Trachea (tissue), 1 donor: ENCODE measurements around a stretch of chr5.

- PRO-cap = no peak
These were observed 37.5 kb downstream of the HRH2 start for GRCh38 chr5:175695360-175695811.

DNA sequence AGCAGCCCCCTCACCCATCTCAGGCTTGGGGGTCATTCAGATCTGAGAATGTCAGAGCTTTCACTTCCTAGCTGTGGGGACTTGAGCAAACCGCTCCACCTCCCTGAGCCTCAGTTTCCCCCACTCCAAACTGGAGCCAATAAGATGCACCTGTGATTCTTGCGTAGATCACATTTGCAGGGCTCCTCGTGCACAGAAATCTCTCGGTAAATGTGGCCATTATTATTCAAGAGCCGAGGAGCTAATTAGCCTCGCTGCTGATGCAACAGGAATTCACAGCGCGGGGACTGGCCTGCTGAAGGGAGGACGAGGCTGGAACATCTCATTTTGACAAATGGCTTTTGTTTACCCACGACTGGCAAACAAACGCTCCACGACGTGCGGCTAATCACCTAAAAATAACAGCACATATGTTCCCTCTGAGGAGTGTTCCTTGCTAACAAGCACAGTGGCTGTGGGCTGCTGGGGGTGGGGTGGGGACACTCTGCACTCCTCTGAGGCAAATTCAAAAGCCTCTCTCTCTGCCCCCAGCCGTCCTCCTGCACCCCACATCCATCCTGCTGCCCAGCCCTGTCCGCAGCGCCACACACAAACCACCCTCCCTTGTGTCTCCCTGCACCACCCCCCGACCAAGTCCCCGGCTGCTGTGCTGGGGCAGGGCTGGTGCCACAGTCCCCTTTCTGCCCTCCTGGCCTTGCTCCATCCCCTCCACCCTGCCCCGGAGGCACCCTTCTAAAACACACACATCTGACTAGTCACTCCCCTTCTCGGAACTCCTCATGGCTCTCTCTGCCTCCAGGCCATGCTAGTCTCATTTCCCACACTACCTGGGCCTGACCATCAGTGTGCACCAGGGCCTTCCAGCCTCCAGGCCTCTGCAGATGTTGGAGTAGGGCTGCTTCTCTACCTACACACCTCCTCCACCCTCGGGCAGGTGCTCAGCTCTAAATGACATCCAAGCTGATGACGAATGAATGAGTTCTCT, 36.9 kb downstream of the CPLX2 start:
- PRO-cap = no peak

DNA sequence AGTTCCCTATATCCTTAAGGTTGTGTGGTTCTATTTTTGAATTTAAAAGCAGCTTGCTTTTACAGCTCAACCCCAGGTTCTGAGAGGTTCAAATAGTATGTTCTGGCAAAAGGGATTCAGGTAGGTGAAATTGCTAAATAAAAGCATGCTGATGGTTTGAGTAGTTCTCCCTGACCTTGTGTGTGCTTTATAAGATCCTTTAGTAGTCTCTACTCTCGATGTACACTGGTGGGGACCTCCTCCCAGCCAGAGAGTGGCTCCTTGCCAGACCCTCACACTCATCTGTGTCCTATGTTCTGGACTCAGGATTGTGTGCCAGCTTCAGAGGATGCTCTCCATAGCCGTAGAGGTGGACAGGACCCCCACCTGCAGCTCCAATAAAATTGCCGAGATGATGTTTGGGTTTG, 37.2 kb downstream of the KIAA1191 start:
- PRO-cap = no peak

GRCh38 chr5:176341755-176342192, 19.8 kb downstream of the KIAA1191 start:
- PRO-cap = no peak

- PRO-cap = no peak
These were observed 9.7 kb downstream of the CLTB start for GRCh38 chr5:176406476-176407206.

DNA sequence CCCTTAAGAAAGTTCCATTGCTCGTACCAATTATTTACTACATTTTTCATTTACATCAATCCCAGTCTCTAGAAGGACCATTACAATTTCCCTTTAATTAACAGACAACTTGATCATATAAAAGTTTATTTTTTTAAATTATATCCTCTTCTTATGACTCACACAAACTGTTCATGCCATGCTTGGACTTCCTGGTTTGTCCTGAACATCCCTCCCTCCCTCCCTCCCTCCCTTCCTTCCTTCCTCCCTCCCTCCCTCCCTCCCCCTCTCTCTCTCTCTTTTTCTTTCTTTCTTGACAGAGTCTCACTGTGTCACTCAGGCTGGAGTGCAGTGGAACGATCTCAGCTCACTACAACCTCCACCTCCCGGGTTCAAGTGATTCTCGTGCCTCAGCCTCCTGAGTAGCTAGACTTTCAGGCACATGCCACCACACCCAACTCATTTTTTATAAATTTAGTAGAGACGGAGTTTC, 11.7 kb upstream of the CLTB start:
- PRO-cap = no peak

- PRO-cap = no peak
These were observed 11.6 kb upstream of the FAF2 start for GRCh38 chr5:176436583-176437074.

DNA sequence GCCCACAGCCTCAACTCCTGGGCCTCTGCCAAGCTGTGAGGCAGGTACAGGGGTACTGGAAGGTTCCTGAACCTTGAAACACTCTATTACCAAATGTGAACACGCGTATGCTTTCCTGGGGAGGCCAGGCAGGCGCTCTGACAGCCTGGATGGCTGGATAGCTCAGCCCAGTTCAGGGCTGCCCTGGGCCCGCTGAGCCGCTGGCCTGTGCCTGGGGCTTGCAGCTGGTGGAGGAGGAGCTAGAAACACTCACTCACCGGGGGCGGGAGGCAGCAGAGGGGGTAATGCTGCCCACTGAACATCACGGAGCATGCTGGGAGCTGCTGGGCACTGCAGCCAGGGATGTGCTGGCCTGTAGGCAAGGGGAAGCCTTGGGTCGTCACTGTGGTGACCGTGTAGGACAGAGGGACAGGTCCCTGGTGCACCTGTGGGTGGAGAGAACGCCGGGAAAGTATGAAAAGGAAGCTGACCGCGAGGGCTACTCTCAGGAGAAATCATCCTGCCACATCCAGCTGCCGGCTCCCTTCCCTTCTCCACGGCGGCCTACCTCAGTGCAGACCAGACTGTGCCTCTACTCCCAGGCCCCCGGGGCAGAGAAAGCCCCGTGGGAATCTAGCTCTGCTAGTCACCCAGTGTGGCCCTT, 5.9 kb downstream of the RNF44 start:
- PRO-cap = no peak

DNA sequence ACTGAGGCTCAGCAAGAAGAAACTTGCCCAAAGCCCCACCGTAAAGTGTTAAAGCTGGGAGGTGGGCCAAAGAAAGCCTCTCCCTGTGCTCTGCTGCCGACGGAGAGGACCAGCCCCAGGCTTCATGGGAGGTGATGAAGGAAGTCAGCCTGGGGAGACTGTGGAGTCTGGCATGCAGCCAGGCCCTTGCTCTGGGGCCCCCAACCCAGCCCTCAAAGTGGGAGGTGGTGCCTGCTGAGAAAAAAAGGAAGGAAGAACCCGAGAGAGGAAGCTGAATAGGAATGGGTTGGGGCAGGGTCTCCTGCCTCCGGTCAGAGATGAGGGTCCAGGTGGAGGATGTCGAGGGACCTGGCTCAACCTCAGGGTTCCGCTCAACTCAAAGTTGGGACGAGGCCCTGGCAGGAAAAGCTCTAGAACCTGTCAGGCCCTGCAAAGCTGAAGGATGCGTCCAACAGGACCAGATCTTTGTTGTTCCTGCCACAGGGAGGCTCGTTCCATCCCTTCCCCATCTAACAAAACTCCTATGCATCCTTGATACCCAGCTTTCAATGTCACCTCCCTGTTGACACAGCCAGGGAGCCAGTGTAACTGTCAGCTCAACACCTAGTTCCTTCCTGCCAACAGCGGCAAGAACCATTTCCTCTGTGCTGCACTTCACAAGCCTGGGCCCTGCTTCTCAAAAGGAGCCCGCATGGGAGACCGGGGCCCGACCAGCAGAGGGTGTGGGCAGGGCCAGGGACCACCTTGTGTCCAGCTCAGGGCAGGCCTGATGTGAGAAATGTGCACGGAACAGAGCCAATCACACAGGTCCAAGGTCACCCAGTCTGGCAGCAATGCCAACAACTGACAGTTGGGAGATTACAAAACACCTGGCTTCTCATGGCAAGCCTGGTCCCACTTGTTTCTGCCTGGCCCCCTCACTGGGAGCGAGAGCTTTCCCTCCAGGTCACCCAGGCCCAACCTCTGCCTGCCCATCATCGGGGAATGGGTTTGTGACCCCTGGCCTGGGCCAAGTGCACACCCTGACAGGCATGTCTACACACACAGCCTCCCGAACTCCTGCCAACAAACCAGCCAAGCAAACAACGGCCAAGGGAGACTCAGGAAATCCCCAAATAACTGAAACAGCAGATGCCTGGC, 3.4 kb downstream of the RNF44 start:
- PRO-cap = no peak

DNA sequence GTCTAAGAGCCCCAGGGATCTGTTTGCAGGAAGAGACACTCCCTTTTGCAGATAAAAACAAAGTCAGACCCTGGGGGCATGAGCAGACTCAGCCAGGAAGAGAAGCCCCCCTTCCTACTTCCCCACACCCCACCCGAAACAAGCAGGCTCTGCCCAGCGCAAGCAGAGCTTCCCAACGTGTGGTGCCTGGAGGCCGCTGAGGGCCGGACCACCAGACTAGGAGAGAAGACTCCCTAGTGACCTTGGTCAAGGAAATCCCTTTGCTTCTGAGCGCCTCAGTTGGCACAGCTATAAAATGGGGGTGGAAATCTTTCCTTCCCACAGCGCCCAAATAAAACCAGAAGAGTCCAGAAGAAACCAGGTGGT, 1.2 kb downstream of the RNF44 start:
- PRO-cap = no peak

GRCh38 chr5:176549705-176550384, 703 bp downstream of the CDHR2 start:
- PRO-cap = no peak

GRCh38 chr5:176591496-176591949, 18.4 kb downstream of the GPRIN1 start:
- PRO-cap = no peak

DNA sequence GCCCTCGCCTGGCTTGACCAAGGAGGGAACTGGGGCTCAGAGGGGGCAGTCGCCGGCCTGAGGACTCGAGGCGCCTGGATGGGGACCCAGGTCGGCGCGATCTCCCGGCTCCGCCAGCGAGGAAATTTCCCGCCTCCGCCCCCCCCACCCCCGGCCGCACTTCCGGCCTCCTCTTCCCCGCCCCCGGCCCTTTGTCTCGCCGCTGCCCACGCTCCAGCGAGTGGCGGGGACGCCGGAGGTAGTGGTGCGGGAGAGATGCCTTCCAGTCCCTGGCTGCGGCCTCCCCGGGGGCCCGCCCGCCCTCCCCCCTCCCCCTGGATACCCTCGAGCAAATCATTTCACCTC, 454 bp upstream of the GPRIN1 start:
- PRO-cap = no peak

GRCh38 chr5:177048881-177049631, 26.6 kb downstream of the ZNF346 start:
- PRO-cap = no peak

- PRO-cap = no peak
These were observed 21.2 kb upstream of the FGFR4 start for GRCh38 chr5:177065532-177065840.

DNA sequence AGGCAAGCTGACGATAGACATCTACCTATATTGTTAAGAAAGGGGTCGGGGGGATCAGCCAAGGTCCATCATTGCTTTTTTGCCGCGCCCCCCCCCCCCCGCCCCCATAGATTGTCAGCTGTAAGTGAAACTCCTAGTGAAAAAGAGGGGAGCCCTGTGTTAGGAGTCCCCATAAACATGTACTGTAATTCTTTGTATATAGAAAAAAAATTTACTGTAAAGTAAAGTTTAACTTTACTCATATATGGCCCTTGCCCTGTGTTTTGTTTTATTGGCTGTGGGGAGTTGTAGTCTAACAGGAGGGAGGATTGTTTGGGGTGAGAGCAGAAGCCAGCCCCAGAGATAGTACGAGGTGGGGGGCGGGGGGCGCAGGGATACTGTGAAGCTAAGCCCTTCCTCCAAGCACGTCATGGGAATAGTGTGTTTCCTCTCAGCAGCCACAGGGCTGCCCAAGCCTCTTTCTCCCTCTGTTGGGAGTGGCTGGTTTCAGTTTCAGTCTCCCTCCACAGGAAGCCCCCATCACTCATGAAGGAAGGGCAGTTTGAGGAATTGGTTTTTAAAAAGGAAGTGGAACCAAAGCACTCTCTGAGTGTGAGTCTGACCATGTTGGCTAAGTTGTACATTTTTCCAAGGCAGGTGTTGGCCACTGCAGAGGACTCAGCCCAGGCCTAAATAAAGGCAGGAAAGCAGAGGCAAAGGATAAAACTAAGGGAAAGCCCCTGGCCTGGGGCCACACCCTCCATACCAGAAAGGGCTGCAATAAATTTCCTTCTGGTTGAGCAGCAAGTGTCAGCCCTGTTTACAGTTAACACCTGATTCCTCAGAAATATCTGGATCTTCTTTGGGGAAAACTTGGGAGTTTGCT, 3.3 kb downstream of the RAB24 start:
- PRO-cap = no peak

GRCh38 chr5:177301765-177302324, 1.7 kb downstream of the RAB24 start:
- PRO-cap = no peak

GRCh38 chr5:177379408-177379913, 4.8 kb upstream of the SLC34A1 start:
- PRO-cap = no peak

DNA sequence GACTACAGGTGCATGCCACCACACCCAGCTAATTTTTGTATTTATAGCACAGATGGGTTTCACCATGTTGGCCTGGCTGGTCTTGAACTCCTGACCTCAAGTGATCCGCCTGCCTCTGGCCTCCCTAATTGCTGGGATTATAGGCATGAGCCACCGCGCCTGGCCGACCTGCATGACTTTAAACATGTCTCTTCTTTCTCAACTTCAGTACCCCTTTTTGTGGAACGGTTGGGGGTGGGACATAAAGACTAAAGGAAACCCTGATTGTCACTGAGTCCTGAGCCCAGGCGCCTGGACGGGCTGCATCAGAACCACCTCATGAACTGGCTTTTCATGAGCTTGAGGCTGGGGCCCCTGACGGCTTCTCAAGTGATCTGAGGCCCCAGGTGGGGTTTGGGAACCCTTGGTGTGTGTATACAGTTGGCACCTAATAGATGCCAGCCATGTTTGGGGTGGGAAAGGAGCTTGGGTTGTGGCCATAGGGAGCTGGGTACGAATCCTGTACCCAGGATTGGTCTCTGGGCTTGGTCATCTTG, 2.1 kb downstream of the GRK6 start:
- PRO-cap = no peak

- PRO-cap = no peak
These were observed 4.7 kb upstream of the PRR7 start for GRCh38 chr5:177441535-177442770.